Mesenchymal stem cell of the bone marrow (primary cell): ENCODE measurements around a stretch of chr17.

DNA sequence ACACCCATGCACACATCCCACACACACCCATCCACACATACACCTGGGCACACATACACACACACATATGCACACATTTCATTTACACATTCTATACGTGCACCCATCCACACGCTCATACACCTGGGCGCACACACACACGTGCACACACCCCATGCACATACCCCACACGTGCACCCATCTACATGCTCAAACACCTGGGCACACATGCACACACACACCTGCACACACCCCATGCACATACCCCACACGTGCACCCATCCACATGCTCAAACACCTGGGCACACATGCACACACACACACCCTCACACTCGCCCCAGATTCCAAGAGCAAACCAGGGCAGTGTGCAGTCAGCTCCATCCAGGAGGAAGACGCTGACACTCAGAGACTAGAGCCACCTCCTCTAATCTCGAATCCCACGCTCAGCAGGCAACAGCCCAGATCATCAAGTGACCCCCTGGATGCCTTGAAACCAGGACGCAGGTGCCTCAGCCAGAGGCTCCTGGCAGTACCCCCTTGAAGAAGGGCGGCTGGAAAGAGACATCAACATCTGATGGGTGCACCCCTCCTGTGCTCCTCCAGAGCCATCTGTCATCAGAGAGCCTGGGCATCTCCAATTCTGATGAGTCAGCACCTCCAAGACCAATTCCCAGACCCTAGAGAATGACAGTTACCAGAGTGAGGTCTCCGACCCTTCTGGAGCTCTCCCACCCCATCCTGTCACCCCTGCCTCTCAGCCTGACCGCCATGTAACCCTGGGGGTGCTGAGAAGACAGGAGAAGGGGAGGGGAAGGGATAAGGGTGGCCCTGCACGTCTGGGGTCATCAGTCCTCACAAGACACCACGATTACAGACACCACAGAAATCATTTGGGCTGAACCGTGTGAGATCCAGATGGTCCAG, 433.5 kb downstream of the SOX9 start:
- CAGE, long polyA plus RNA: no peak

- CAGE, long polyA plus RNA: no peak
These were observed 461.1 kb downstream of the SLC39A11 start for GRCh38 chr17:72631303-72631964.

DNA sequence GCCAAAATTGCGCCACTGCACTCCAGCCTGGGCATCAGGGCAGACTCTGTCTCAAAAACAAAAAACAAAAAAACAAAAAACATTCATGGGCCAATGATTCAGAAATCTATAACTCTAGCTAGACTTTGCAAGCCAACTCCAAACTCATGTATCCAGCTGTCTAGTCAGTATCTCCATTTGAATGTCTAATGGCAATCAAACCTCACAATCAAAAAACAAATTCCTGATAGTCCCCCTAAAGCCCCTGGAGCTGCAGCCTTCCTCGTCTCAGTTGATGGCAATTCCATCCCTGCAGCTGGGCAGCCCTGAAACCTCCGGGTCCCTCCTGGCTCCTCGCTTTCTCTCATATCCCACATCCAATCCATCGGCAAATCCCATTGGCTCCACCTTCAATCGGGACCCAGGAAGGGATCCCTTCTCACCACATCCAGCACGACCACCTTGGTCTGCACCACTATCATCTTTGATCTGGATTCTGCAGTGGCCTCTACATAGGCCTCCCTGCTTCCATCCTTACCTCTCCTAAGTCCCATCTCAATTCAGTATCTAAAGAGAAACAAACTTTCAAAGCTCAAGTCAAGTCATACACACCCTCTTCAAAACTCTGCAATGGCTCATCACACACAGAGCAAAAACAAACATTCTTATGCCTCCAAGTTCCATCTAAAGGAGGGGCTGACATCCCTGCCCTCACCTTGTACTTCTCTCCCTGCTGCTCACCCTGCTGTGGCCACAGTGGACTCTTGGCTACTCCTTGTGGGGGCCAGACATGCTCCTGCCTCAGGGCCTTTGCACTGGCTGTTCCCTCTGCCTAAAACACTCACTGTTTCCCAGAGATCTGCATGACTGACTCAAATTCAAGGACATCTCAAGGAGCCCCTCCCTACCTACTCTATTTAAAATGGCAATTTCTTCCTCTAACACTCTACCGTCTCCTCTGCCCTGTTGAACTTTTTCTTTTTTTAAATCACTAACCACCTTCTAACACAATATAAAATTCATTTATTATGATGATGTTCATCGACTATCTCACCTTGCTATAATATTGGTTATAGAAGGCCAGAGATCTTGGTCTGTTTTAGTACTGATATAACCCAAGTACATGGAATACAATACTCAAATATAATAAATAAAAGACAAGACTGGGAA, 247.5 kb downstream of the SLC39A11 start:
- CAGE, long polyA plus RNA: no peak

- CAGE, long polyA plus RNA: no peak
These were observed 206.4 kb downstream of the SLC39A11 start for GRCh38 chr17:72885839-72886720.

GRCh38 chr17:73091381-73092404, 795 bp downstream of the SLC39A11 start:
- CAGE, long polyA plus RNA: no peak

DNA sequence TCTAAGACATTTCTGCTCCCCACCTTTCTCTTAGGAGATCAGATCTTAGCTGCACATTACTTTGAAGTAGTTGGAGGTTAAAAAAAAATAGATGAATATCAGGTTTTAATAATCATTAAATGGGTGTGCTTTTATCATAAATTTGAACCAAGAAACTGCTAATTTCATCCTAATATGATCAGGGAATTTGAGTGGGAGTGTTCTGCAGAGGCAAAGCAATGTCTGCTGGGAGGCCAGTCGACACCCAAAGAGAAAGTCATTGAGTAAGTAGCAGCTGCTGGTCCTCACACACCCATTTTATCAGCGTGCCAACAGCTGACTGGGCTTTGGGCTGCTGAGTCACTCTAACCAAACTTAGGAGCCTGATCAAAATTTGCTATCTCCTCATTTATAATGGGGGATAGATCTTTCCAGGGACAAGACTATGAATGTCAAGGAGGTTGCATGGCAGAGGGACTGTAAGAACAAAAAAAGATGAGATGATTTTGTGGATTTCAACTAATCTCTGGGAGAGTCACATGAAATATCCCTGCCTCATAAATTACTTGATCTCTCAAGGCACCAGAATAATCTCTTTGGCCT, 3.5 kb downstream of the FAM104A start:
- CAGE, long polyA plus RNA: no peak

DNA sequence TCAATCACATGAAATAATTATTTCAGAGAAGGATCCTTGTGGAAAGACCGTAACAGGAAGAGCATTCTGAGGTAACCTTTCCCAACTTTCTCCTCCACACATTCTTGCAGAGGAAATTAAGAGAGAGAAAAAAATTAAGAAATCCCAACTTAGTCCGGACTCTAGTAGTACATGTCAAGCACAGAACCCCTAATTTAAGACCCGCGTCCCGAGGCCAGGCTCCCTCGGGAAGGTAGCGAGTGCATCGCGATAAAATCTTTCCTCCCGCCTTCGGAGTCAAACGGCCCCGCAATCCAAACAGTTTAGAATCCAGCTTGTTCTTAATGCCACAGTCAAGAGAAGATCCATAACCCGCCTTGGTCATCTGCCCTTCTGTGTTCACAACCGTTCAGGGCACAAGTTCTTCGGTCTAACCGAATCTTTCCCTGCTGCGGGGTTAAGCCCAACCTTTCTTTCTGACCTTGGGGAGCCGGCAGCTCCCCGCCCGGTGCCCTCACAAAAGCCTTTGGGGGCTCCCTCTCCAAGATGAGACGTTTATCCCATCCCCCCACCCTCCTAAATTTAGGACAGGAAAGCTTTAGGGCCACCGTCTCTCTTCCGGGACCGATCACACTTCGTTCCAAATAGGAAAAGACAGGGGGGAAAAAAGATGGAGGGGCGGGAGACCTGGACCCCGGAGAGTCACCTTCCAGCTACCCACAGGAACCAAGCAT, 830 bp downstream of the FAM104A start:
- CAGE, long polyA plus RNA: no peak

DNA sequence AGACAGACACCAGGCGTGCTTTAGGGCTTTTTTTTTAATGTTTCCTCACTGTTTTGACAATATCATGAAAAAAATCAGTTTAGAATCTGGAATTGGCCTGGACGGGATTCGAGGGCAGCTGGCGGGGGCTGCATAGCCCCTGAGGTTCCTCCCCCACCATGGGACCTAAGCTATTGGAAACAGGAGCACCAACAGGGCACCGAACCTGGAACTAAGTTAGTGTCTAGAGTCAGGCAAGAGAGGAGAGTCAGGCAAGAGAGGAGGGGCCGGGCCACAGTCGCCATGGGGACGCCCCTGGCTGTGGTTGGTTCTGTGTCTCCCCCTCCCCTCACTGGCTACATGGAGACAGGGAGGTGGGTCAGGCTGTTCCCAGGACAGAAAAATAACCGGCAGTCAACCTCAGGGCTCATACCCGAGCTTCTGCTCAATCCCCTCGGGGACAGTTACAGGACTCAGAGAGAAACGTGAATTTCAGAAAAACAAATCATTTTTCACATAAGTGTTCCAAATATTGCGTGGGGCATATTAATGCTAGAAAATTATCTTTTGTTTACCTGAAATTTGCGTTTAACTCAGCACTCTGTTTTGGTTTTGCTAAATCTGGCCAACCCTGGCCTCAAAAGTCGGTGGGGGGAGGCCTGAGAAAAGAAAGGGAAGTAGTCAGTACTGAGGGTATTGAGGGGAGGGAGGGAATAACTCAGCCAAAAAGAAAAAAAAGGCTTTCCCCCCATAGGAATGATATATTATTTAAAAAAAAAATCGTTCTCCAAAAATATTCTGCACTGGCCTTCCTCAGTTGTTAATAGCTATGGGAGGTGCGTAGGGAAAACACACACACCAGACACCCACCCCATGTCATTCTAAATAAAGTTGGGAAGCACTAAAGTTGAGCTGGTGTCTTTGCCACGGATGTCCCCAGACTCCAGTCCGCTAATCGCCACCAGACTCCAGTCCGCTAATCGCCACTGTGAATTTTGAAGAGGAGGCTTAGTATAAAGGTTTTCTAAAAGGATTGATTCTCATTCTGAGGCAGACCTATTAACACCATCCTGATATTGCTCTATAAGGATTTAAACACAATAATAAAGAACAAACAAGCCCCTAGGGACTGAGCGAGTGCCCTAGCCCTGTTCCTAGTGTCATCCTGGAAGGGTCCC, 22.3 kb upstream of the CPSF4L start:
- CAGE, long polyA plus RNA: no peak

DNA sequence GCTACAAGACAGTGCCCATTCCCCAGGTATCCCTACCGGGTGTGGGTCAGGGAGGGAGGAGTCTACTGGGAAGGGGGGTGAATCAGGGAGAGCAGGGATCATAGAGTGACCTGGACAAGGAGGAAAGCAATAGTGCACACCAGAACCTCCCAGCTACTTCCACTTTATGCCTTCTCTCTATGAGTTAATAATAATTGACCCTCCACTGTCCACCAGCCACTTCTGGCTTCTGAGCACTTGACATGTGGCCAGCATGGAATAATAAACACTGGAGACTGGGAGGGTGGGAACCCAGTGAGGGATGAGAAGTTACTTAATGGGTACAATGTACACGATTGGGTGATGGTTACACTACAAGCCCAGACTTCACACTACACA, 11.5 kb downstream of the CDC42EP4 start:
- CAGE, long polyA plus RNA: no peak

GRCh38 chr17:73311352-73311891, 379 bp downstream of the CDC42EP4 start:
- CAGE, long polyA plus RNA: no peak

DNA sequence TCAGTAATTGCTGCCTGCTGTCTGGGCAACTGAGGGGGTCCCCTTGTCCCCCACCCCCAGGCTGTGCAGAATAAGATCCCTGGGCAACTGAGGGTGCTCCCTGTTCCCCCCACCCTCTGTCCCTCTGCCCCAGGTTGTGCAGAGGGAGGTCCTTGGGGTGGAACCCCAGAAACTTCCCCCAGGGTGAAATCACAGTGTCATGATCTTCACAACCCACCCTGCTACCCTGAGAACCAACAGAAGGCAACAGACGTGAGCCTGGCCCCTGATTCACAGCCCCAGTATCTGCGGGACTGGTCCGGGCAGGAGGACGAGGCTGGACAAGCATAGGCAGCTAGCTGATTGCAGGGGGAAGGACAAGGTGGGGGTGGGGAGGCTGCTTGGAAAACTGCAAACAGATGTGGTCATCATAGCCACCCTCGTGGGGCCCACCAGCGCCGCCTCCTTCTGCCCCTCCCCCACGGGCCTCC, 12.1 kb upstream of the CDC42EP4 start:
- CAGE, long polyA plus RNA: no peak

GRCh38 chr17:73361205-73361703, 49.5 kb upstream of the CDC42EP4 start:
- CAGE, long polyA plus RNA: no peak

DNA sequence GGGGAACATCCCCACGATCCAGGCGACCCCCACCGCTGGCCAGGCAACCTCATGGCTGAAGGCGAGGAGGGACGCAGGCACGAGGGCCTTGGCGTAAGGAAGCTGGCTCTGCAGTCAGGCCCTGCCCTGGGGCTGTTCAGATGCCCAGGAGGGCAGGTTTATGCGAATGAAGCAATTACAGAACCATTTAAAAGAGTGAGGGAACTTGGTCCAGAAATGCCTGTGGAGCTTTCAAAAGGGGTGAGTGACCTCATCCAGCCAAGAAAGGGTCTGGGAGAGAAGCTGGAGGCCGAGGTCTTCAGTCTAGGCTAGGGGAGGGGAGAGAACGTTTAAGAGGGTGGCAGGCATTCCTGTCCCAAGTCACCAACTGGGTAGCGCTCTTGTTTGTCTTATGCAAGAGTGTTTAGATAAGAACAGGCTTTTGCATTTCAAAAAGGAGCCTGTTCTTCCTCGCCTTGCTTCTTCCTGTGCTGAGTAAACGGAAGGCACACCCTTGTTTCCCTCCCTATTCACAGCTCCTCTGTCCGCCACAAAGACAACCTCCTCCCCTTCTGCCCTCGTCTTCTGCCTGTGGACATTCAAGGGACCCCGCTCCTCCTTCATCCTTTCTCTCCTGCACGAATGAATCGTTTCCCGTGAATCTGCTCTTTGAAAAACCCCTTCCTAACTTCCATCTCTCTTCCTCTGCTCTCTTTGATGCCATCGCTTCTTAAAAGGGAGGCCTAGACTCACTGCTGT, 183.6 kb upstream of the SDK2 start:
- CAGE, long polyA plus RNA: no peak

GRCh38 chr17:74124968-74125574, 78.4 kb upstream of the RPL38 start:
- CAGE, long polyA plus RNA: no peak

GRCh38 chr17:74408635-74409251, 23.1 kb upstream of the GPRC5C start:
- CAGE, long polyA plus RNA: no peak

- CAGE, long polyA plus RNA: no peak
These were observed 1.9 kb upstream of the GPRC5C start for GRCh38 chr17:74430061-74430389.

- CAGE, long polyA plus RNA: no peak
These were observed 1.6 kb upstream of the GPRC5C start for GRCh38 chr17:74430390-74430517.

GRCh38 chr17:74431561-74431665, 475 bp upstream of the GPRC5C start:
- CAGE, long polyA plus RNA: no peak

DNA sequence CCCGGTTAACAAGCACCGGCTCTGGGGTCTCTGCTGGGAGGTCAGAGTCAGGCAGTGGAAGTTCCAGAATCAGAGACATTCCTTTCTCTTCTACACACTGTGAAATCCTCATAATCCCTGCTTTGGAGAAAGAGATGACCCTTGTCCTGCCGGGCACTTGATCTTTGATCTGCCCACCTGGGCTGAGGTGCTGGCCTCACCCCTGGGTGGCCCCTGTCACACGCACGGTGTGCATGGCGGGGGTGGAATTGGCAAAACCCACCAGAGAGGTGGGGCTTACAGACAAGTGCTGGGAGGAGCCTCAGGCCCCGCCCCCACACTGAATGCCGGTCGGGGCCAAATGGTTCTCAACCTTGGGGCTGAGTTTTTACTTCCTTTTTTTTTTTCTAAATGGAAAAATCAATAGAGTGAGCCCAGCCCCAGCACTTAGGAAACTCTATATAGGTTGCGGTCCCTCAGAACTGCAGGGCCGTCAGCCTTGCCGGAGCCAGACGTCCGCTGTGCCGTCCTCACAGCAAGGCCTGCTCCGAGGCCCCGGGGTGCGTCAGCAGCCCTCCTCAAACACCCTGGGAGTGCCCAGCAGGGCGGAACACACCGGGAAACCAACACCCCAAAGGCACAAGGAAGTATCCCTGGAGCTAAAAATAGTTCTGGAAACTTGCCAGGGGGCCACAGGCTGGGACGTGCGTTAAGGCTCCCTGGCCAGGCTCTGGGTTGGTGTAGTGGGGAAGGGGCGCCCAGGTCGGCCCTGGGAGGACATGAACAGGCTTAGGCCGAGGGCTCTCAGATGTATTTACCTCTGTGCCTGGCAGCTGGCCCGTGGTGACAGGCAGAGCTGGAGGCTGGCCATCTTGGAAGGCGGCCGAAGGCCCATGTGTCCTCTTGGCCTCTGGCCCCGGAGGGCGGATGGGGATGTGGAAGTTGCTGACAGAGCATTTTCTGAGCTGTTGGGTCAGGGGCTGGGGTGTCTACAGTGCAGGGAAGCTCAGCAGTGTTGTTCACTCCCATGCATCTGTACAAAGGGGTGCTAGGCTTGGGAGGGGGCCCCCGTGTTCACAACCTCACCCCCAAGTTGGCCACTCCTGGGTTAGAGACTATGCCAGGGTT, 11.1 kb downstream of the GPRC5C start:
- CAGE, long polyA plus RNA: no peak

- CAGE, long polyA plus RNA: no peak
These were observed 15.2 kb upstream of the CD300A start for GRCh38 chr17:74451153-74451641.